LNCaP clone FGC (cell line): ENCODE measurements around a stretch of chr20.

GRCh38 chr20:40691418-40692302, 2.6 kb upstream of the MAFB start:
- RRBS, 2 experiments: no CpG with 5 or more reads among the region's 41 CpGs

GRCh38 chr20:41030501-41030982, 1.9 kb downstream of the TOP1 start:
- RRBS, 2 experiments: no CpG with 5 or more reads among the region's 2 CpGs

DNA sequence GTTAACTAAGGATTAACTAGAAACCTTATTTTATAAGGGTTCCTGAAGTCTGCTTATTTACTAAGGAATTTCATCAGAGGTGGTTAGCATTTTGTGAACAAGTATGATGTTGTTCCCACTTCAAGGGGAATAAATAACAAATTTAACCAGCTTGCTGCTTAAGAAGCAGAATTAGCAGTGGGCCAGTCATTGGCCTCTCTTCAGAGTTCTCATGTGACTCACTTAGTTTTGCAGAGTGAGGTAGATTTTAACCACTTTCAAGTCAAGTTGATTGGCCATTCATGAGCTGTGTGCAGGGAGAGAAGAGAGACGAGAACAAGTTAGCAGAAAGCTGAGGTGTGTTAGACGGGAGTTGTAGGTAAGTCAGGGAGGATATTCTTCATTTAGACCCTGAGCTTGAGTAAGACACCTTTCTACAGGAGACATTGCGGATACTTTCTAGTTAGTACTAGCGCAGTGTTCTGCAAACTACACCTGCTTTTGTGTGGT, 18.1 kb downstream of the TOP1 start:
- RRBS, 2 experiments: no CpG with 5 or more reads among the region's 4 CpGs

DNA sequence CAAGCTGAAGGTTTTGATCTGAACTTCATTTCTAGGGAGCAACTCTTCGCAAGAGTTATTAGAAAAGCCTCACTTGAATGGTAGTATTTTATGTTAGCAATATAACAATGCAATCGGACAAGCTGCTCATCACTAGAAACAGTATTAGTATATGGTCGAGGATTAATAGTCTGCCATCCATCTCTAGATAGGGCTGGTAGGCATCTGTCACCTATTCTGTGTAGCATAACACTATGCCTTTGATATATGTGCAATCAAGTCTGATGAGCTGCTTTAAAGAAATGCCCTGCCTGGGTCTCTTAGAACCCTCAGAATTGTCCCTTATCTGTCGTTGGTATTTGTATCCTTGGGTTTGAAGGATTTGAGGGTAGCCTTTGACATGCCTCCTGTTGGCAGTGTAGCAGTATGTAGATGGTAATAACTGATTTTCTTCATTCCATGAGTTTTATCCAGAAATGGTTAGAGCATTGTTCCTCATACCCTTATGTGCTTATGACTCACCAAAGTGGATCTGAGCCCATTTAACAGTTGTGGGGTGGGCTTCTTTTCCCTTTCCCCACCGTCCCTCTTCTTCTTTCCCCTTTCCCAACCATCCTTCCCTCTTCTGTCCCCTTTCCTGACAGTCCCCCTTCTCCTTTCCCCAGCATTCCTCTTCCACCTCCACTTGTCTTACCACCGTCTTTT, 44.3 kb upstream of the PLCG1 start:
- RRBS, 2 experiments: no CpG with 5 or more reads among the region's 6 CpGs

- RRBS, 2 experiments: no CpG with 5 or more reads among the region's 13 CpGs
Observed at GRCh38 chr20:41135204-41135949, 2.0 kb upstream of the PLCG1 start.

DNA sequence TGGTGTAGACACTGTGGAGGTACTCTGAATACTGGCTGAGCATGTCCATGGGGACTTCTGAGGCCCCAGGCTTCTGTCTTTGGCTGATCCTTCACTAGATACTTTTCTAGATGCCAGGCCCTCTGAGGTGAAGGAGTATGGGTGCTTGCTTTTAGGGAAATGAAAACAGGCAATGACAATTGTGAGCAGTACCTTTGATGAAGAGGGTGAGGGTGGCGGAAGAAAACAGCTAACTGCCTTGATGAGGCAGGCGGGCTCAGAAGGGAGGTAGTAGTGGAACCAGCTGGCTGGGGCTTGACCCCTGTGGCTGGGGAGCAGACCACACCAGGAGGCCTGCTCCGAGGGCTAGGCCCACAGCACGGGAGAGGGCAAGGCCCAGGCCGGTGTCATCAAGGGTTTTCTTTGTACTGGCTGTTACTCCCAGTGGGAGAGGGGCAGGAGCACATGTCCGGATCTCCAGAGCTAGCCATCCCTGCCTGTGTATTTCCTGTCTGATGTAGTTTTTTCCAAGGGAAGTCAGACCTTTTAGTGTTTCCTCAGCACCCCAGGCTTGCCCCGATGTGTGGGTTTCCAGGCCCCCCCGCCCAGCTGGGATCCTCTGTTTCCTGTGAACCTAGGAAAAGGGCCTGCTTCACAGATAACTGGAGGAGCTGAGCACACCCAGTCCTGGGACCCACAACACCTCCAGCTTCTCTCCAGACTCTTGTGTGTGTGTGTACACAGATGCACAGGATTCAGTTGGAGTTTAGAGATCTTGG, 4.0 kb downstream of the PLCG1 start:
- RRBS, 2 experiments: 94 to 97% methylated on average over 2 of the region's 8 CpGs

- RRBS, 2 experiments: no CpG with 5 or more reads among the region's 3 CpGs
Observed at GRCh38 chr20:41150485-41151290, 13.3 kb downstream of the PLCG1 start.

GRCh38 chr20:41157496-41157899, 20.2 kb downstream of the PLCG1 start:
- RRBS, 2 experiments: no CpG with 5 or more reads among the region's 3 CpGs

DNA sequence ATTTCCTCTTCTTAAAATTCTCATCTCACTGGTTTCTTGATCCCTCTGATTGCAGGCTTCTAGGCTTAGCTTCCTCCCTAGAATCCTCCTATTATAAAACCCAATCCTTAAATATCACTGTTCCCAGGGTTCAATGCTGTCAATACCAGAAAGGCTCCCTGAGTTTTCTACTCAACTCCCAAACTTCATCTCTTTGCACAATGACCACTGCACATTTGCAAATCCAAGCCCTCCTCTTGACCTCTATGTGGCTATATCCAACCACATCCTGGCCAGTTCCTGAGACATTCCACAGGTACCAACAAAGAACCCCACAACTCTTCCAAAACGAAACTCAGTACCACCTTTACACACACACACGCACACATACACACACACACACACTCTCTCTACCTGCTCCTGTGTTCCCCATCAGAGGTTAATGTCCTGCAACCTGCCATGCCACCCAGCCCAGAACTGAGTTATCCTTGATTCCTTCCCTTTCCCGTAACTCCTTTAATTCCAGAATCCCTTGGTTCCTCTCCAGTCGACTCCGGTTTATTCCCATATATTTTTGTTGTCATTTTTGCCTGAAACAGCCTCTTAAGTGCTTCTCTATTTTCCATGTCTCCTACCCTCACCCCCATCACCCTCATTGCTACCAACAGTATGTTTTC, 58.5 kb downstream of the CHD6 start:
- RRBS, 2 experiments: no CpG with 5 or more reads among the region's 5 CpGs

DNA sequence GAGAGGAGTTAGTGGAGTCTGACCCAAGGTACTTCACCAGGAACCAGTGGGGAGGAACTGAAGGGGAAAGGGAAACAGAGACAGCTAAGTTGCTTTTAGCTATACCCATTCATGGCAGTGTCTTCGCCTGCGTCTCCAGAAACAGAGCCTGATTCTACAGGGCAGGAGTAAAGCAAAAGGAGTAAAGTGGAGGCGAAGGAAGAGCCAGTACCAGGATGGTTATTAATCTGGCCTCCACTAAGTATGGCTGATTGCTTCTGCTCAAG, 2.9 kb upstream of the CHD6 start:
- RRBS, 2 experiments: no CpG with 5 or more reads among the region's 3 CpGs

GRCh38 chr20:41688164-41688725, 70.1 kb upstream of the CHD6 start:
- RRBS, 2 experiments: no CpG with 5 or more reads among the region's 4 CpGs

GRCh38 chr20:41696371-41697083, 78.3 kb upstream of the CHD6 start:
- RRBS, 2 experiments: no CpG with 5 or more reads among the region's 4 CpGs

DNA sequence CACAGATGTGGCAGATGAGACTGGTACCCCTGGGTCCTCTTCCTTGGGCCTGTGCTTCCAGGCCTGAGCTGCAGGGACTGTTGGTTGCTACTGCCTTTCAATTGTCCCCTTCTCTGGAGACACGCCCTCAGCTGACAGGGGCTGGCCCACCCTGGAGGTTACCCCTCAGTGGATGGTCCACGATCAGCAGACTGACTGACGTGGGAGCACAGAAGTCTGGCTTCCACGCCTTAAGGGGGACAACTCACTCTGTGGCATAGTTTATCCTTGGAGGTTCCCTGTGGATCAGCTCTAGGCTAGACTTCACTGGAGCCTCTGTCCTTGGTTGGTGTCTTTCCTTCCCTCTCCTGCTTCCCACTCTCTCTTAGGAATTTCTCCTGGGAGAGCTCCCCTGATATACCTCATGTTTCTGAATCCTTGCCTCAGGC, 495.2 kb upstream of the CHD6 start:
- RRBS, 2 experiments: no CpG with 5 or more reads among the region's 4 CpGs

- RRBS, 2 experiments: no CpG with 5 or more reads among the region's 4 CpGs
Observed at GRCh38 chr20:42837485-42837944, 352.2 kb downstream of the PTPRT start.

GRCh38 chr20:43849758-43850449, 64.7 kb upstream of the TOX2 start:
- RRBS, 2 experiments: no CpG with 5 or more reads among the region's 14 CpGs

DNA sequence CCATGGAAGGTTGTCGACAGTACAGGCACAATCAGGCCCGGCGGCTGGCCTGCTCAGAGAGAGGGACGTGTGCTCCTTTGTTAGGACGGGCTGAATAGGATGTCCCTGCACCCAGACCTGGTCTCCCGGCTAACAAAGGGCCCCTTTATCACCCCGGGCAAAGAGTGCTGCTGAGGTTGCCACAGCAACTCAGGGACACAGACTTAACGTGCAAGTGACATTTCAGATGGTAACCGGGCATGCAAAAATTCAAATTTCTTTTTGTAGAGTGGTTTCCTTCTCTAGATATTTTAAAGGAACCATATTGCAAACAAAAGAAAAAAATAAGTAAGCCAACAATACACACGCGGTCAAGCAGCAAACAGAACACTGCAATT, 10.4 kb upstream of the TOX2 start:
- RRBS, 2 experiments: 71 to 76% methylated on average over 7 of the region's 11 CpGs

GRCh38 chr20:43921386-43921907, 6.8 kb downstream of the TOX2 start:
- RRBS, 2 experiments: no CpG with 5 or more reads among the region's 5 CpGs

GRCh38 chr20:43942686-43943144, 28.1 kb downstream of the TOX2 start:
- RRBS, 2 experiments: no CpG with 5 or more reads among the region's 6 CpGs

- RRBS, 2 experiments: no CpG with 5 or more reads among the region's 17 CpGs
Observed at GRCh38 chr20:43959036-43959785, 44.6 kb downstream of the TOX2 start.

DNA sequence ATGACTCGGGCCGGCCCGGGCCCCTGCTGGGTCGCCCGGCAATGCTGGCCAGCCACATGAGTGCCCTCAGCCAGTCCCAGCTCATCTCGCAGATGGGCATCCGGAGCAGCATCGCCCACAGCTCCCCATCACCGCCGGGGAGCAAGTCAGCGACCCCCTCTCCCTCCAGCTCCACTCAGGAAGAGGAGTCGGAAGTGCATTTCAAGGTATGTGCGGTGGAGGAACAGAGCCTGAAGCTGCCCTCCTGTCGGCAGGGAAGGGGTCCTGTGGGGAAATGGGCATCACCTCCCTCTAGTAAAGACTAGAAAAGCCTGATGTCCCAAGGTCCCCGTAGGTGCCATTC, 135.7 kb downstream of the JPH2 start:
- RRBS, 2 experiments: 47 to 66% methylated on average over 3 of the region's 15 CpGs